Measurements from ENCODE around the genes NAPG and PIEZO2.

GRCh38 chr18:9959778-9960642 lies 46.2 kb downstream of the VAPA start:
- PRO-cap = no peak

GRCh38 chr18:9992453-9993010 lies 78.7 kb downstream of the VAPA start:
- PRO-cap = no peak

- PRO-cap = no peak
Observed at GRCh38 chr18:10035399-10035881, 121.6 kb downstream of the VAPA start.

DNA sequence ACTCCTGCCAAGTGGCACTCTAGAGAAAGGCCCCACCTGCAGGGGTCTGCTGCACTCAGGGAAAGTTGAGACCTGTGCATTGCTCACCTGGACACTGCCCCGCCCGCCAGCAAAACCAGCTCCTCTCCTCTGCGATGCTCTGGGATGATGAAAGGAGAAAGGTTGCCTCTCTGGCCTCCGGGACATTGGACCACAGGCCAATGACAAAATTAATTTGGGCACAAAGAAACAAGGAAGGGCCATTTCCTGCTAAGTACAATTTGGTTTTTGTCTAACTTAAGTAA lies 121.7 kb upstream of the APCDD1 start:
- PRO-cap = no peak

GRCh38 chr18:10525602-10526802 lies at the start of gene NAPG:
NAPG (plus strand) TSS chr18:10526027.
- PRO-cap = bidirectional peak, plus-strand start at chr18:10526085, minus-strand start at chr18:10525980

DNA sequence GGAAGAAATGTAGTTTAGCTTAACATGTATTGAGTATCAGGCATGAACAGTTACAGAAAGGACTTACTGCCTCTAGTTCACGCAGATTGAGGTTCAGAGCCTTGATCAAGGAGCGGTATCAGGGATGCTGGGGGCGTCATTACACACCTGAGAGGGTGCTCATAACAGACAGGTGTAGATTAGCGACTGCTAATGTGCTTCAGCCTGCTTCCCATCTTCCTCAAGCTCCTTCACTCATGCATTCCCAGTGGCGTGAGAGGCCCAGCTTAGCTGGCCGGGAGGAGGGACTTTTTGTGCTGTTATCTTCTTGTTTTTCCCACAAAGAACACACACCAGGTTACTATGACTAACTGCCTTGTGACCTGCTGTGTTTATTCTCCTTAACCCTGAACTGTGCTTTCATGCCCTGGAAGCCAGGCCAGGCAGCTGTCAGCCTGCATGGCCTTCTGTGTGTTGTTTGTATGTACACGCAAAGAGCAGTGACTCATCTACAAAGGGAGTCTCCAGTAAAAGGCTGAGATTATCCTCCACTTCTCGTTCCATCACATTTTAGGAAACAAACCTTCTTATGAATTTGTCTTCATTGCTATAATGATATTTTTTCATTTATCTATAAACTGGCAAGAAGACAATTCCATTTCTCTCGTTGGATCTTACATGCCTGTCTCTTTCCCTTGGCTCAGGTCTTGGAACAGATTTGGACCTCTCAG lies 143.8 kb downstream of the PIEZO2 start:
- PRO-cap = no peak

DNA sequence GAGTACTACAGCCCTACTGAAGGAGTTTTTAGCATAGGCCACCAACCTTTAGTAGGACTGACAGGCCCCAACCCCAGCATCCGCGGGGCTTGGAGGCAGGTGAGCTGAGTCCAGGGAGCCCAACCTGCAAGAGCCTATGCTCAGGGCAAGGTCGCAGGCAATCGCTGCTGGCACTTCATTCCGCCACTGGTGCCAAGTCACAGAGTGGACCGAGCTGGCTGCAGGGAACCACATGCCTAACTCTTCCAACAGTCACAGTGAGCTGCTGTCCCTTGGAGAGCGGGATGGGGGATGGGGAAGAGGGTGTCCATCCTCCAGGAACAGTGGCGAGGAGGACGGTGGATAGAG lies 2.9 kb downstream of the PIEZO2 start:
- PRO-cap = no peak

GRCh38 chr18:11149309-11149928 lies at the start of gene PIEZO2:
PIEZO2 (minus strand) TSS chr18:11149569.
- PRO-cap = unidirectional peak, minus-strand start at chr18:11149569

GRCh38 chr18:11751278-11751721 lies 62.2 kb downstream of the GNAL start:
- PRO-cap = unidirectional peak, plus-strand start at chr18:11751593

DNA sequence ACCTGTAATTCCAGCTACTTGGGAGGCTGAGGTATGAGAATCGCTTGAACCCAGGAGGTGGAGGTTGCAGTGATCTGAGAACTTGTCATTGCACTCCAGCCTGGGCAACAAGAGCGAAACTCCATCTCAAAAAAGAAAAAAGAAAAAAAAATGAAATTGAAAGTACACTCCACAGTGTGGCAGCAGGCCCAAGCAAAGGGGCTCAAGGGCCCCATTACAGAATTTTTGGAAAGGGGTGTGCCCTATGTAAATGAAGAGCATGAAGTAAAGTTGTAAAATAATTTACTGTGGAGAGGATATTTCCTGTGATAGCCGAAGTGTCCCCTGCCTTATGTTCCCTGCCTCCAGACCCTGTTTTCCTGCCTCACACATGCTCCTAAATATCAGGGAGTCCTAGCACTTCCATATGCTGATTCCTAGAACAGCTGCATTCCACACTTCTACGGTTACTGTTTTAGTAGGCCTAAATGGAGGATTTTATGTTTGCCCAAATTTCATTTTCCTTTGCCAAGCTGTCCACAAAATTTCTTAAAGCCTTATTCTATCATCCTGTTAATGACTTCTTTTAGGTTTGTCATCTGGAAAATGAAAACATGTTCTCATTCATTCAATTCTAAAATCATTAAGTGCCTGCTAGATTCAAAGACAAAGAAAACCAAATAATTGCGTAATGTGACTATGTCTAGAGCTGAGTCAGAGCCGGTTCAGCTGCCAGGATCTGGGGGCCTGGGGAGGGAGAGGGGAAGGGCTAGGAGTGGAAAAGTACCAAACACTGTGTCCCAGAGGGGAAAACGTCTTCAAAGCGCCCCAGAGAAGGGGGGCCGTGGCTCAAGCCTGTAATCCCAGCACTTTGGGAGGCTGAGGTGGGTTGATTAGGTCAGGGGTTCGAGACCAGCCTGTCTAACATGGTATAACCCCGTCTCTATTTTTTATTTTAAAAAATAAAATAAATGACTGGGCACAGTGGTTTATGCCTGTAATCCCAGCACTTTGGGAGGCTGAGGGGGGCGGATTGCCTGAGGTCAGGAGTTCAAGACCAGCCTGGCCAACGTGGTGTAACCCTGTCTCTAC lies 25.9 kb upstream of the IMPA2 start:
- PRO-cap = no peak

- PRO-cap = no peak
Observed at GRCh38 chr18:11976684-11977166, 4.6 kb upstream of the IMPA2 start.

DNA sequence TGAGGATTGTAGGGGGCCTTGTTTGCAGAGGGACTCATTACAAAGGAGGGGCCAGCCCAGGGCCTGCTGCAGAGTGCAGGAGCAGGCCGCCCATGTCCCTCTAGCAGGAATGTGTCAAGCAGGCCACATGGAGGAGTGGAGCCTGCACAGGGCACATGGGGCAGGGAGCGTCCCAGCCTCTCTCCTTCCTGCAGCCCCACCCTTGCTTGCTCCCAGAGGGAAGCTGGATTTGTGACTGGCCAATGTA lies 27.5 kb downstream of the IMPA2 start:
- PRO-cap = no peak

- PRO-cap = no peak
Observed at GRCh38 chr18:12254521-12254930, 365 bp downstream of the CIDEA start.

- PRO-cap = bidirectional peak, plus-strand start at chr18:12278970, minus-strand start at chr18:12278906; bidirectional peak, plus-strand start at chr18:12279393, minus-strand start at chr18:12279309
Observed at GRCh38 chr18:12278721-12279702, 24.9 kb downstream of the CIDEA start.

- PRO-cap = unidirectional peak, plus-strand start at chr18:12307600
Observed at GRCh38 chr18:12307173-12307770, 769 bp upstream of the TUBB6 start.

DNA sequence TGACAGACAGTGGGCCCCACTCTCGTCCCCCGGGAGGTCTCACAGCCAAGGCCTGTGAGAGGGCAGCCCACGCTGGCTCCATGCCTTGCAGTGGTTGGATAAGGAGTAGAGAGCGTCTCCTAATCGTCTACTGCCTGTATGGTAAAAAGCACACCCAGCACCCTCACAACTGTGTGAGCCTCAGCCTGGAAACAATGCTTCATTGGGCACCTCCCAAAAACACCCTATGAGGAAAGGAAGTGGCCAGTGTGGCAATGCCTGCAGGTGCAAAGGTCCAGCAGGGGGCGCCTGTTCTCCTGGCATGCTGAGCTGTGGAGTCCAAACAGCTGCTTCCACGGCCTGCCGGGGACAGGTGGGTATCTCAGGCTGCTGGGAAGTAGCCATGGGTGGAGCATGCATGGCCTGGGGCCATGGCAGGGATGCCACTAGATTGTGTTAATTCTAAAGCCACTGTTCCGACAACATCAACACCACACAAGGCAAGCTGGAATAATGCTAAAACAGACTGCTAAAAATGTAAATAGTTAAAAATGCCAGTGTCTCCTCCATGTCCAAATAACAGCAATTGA lies 19.9 kb downstream of the TUBB6 start:
- PRO-cap = no peak

GRCh38 chr18:12479563-12480181 lies 71.9 kb downstream of the PRELID3A start:
- PRO-cap = no peak

GRCh38 chr18:12546414-12547127 lies 111.3 kb downstream of the SPIRE1 start:
- PRO-cap = no peak

- PRO-cap = no peak
Observed at GRCh38 chr18:12652909-12653380, 5.0 kb downstream of the SPIRE1 start.

- PRO-cap = unidirectional peak, plus-strand start at chr18:12776945
Observed at GRCh38 chr18:12776585-12777406, 74.0 kb downstream of the PSMG2 start.

Measured in paraaortic lymph node (tissue), 1 donor.